Mononuclear cell (primary cell): Measurements from ENCODE around the genes NUPR1, SGF29, RABEP2 and NFATC2IP.

GRCh38 chr16:28261698-28262225 lies 30.6 kb upstream of the SBK1 start:
- RRBS, result no CpG with 5 or more reads among the region's 4 CpGs

GRCh38 chr16:28292920-28293123 lies 497 bp downstream of the SBK1 start:
- RRBS, result 3% methylated on average over 3 of the region's 8 CpGs

- RRBS, result no CpG with 5 or more reads among the region's 9 CpGs
These were observed 1.4 kb downstream of the SBK1 start for GRCh38 chr16:28293663-28294157.

- RRBS, result no CpG with 5 or more reads among the region's 5 CpGs
These were observed 6.5 kb downstream of the NUPR1 start for GRCh38 chr16:28532189-28532771.

DNA sequence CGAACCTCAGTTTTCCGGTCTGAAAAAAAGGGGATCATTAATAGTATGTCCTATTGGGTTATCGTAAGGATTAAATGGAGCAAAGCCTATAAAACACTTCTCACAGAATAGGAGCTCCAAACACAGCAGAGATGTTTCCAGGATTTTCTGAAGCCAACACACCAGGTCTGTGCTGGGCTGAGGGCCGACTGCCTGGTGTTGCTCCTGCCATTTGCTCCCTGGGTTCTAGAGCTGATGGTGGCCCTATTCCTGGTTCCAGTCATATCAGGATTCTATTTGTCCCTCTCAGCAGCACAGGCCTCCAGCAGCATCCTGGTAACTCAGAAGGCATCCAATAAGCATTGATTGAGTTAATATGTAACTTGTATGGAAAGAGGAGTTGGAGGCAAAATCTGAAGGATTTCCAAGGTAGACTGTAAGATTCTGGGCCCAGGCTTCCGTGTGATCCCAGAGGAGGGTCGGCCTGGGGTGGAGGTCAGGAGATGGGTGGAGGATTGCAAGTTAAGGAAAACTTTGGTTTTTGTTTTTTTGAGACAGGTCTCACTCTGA lies 5.8 kb downstream of the NUPR1 start:
- RRBS, result no CpG with 5 or more reads among the region's 6 CpGs

- RRBS, result no CpG with 5 or more reads among the region's 12 CpGs
These were observed 801 bp downstream of the NUPR1 start for GRCh38 chr16:28537838-28538507.

- RRBS, result no CpG with 5 or more reads among the region's 25 CpGs
These were observed at the start of gene NUPR1 for GRCh38 chr16:28538508-28539598. Gene NUPR1 (minus strand): TSS chr16:28538974.

GRCh38 chr16:28553473-28554651 lies at the start of gene SGF29:
Gene SGF29 (plus strand): TSS chr16:28553920.
- RRBS, result 5% methylated on average over 12 of the region's 98 CpGs

GRCh38 chr16:28572625-28572973 lies 18.9 kb downstream of the SGF29 start:
- RRBS, result no CpG with 5 or more reads among the region's 9 CpGs

DNA sequence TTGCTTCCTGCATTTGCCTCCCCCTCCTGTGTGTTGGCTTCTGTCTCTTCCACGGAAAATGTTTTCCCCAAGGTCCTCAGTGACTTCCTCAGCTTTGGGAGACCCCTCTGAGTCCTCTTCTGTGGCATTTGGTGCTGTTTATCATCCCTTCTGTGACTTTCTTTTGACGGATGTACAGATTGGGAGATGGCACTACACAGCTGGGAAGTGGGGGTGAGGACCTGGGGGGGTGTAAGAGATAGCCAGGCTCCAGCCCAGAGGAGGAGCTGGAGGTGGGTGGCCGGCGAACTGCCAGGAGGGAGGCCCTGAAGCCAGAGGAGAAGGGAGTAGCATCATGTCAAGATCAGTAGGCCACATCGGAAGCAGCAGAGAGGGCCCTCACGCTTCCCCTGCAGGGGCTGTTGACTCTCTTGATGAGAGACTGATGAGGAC lies 19.3 kb downstream of the SGF29 start:
- RRBS, result no CpG with 5 or more reads among the region's 6 CpGs

GRCh38 chr16:28623098-28623821 lies 13.4 kb upstream of the SULT1A1 start:
- RRBS, result 2% methylated on average over 21 of the region's 77 CpGs

DNA sequence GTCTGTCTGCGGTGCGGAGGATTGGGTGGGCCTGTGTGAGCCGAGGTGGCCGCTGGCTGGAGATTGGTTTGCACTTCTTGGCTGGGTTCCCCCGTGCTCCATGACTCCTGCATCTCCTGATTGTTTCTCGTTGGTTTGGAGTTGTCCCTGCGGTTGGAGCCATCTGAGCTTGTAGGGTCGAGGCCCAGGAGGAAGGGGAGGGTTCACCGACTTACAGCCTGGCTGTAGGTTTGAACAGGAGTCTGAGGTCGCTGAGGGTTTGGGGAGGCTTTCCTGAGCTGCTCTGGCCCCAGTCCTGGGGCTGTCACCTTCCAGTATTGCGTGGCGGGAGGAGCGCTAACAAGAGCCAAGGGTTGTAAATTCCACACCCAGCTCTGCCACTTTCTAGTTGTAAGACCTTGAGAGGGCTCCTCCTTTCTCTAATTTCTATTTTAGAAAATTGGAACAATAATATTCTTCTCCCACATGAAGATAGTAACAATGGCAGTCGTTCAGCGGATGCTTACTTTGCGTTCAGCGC lies 780 bp downstream of the SH2B1 start:
- RRBS, result no CpG with 5 or more reads among the region's 17 CpGs

- RRBS, result no CpG with 5 or more reads among the region's 17 CpGs
These were observed 14.1 kb downstream of the RABEP2 start for GRCh38 chr16:28910851-28911360.

DNA sequence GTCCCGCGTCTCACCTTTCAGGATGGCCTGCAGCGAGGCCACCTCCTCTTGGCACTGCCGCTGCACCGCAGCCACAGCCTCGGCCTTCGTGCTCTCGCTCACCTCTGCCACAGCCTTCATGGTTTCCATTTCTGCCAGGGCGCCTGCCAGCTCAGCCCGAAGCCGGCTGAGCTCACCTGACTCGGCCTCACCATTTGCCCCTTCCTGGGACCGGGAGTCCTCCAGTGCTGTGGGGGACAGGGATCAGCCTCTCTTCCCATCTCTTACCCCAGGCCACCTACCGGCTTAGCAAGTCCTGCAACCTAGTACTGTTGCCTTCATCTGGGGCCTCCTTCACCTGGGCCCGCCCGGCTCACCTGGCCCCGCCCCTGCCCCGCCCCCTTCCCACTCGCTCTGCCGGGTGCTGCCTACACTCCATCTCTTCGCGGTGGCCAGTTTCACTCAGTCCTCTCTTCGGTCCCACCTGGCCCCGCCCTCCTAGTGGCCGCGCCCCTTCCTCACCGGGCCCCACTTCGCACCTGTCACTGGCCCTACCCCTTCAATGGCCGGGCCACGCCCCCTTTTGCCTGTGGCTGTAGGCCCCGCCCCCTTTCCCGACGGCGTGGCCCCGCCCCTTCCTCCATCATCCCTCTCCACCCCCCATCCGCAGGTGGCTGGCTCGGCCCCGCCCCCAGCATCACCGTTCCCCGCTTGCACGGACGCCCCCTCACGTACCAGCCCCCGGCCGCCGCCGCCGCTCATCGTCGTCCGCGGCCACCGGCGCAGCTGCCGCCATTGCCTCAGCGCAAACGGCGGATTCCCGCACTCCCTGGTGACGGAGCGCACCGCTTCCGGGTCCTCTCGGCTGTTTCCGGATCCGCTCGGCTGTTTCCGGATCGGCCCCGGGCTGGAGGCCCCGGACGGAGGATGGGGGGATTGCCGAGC lies at the start of gene RABEP2:
Gene RABEP2 (minus strand): TSS at position 850 of the 924 bp plus-strand sequence.
- RRBS, result 7% methylated on average over 40 of the region's 73 CpGs

- RRBS, result 4% methylated on average over 8 of the region's 49 CpGs
These were observed at the start of gene NFATC2IP for GRCh38 chr16:28950478-28951079. Gene NFATC2IP (plus strand): TSS chr16:28950937.

- RRBS, result 92% methylated on average over 11 of the region's 19 CpGs
These were observed 1.2 kb upstream of the LAT start for GRCh38 chr16:28983636-28984132.

DNA sequence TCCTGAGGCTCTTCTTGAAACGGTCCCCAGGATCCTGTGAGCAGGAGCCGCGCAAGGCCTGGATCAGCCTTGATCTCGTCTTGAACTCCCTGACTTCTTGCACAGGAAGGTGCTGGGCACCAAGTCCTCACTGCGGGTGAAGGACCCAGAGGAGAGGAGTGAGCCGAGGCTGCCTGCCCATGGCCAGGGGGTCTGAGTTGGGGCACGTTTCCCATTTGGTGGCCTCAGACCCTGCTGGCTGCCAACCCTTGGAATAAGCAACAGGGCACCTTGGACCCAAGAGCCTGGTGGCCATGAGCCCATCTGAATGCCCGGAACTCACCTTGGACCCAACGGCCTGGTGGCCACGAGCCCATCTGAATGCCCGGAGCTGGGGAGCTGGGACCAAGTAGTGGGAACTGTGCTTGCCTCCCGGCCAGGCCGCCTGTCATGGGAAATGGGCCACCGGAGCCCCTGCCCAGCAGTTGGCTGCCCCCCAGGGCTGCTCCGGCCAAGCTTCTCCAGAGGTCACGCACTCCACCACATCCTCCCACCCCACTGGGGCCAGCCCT lies 146.0 kb downstream of the LAT start:
- RRBS, result 98% methylated on average over 1 of the region's 16 CpGs

- RRBS, result 67% methylated on average over 4 of the region's 22 CpGs
These were observed 146.5 kb downstream of the LAT start for GRCh38 chr16:29131316-29131828.

GRCh38 chr16:29153715-29154591 lies 169.1 kb downstream of the LAT start:
- RRBS, result no CpG with 5 or more reads among the region's 28 CpGs

DNA sequence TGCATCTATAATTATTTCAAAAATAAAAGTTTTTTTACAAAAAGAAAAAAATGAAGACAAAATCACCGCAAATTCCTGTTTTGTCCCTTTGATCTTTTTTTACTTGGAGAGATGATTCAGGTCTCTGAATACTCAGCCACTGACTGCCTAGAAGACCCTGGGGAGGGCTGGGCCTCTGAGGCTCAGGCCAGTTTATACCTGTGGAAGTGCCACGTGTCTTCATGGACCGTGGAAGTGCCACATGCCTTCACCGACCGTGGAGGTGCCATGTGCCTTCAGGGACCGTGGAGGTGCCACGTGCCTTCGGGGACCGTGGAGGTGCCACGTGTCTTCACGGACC lies 170.6 kb downstream of the LAT start:
- RRBS, result no CpG with 5 or more reads among the region's 11 CpGs